Esophagus squamous epithelium (tissue), 4 donors: ENCODE data around the genes SLC25A41, PNPLA6 and RETN.

GRCh38 chr19:6433677-6433907 is at the start of gene SLC25A41:
Gene SLC25A41 (minus strand): TSS chr19:6433763.
- PRO-cap, result no peak
- RAMPAGE, long total RNA, 4 experiments, result no peak in any of the 4 experiments

DNA sequence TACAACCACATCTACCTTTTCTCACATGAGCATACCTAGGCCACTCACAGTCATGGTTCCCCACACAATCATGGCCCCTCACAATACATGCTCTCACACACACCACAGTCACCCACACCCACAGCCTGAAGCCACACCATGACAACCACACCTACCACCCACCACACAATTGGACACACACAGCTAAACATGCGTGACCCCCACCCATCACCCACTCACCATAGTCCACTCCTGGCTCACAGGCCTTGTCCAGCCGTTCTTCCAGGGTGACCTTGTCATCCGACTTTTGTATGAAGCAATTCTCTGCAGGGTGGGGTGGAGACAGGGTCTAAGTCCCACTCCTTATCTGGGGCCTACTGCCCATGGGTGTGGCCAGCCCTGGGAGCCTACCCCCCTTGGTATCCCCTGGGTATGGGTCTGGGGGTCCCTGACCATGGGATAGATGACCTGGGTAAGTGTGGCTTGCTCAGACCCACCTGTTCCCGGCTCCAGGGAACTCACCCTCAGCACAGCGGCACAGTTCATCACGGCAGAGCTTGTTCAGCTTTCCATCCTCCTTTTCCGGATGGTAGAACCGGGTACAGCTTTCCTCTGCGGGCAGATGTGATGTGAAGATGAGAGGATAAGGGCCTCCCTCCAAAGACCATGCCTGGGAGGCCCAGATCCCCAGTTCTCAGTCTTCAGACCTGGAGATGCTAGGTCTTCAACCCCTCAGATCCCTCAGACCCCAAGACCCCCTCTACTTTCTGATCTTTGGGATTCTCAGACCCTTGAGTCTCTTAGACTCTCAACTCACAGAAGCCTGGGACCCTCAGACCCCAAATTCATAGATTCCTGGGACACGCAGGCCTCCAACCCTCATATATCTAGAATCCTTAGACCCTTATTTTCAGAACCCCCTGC is 9.2 kb upstream of the TNFSF14 start:
- PRO-cap, result no peak
- RAMPAGE, long total RNA, 4 experiments, result start-site peak on the minus strand in 1 of 4 experiments, centred at positions 267 to 522 of the sequence, 106 to 161 reads per replicate

DNA sequence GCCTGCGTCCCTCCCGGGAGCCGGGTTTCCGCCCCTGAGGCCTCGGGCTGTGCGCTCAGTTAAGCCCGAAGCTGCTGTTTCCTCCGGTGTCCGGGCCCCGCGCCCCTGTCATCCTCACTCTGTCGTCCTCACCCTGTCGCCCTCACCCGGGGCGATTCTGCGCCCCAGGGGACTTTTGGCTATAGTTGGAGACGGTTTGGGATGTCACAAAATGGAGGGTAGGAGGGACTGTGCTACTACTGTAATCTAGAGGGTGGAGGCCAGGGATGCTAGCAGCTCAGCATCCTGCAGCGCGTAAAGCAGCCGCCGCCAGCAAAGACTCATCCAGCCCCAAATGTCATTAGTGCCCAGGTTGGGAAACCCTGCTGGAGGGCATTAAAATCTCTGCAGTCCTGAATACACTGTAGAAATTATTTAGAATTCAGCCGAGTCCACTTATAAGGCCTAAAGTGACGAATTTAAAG is 338 bp downstream of the ZNF557 start:
- PRO-cap, result no peak
- RAMPAGE, long total RNA, 4 experiments, result no peak in any of the 4 experiments

- PRO-cap, result no peak
- RAMPAGE, long total RNA, 4 experiments, result no peak in any of the 4 experiments
These were observed 90.0 kb downstream of the ZNF557 start for GRCh38 chr19:7159406-7160025.

DNA sequence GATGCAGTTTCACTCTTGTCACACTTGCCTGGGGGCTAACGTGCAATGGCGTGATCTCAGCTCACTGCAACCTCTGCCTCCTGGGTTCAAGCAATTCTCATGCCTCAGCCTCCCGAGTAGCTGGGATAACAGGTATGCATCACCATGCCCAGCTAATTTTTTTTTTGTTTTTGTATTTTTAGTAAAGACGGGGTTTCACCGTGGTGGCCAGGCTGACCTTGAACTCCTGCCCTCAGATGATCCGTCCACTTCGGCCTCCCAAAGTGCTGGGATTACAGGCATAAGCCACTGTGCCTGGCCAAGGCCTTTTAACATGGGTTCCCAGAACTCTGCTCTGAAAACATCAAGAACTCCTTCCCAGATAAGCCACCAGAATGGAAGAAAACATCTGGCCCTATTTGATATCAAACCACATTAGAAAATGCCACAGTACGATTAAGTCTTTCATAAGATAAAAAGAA is 112.1 kb downstream of the ZNF557 start:
- PRO-cap, result no peak
- RAMPAGE, long total RNA, 4 experiments, result no peak in any of the 4 experiments

GRCh38 chr19:7197714-7198675 is 96.2 kb downstream of the INSR start:
- PRO-cap, result bidirectional peak, plus-strand start at chr19:7198310, minus-strand start at chr19:7198076
- RAMPAGE, long total RNA, 4 experiments, result no peak in any of the 4 experiments

GRCh38 chr19:7255497-7256011 is 38.7 kb downstream of the INSR start:
- PRO-cap, result no peak
- RAMPAGE, long total RNA, 4 experiments, result no peak in any of the 4 experiments

DNA sequence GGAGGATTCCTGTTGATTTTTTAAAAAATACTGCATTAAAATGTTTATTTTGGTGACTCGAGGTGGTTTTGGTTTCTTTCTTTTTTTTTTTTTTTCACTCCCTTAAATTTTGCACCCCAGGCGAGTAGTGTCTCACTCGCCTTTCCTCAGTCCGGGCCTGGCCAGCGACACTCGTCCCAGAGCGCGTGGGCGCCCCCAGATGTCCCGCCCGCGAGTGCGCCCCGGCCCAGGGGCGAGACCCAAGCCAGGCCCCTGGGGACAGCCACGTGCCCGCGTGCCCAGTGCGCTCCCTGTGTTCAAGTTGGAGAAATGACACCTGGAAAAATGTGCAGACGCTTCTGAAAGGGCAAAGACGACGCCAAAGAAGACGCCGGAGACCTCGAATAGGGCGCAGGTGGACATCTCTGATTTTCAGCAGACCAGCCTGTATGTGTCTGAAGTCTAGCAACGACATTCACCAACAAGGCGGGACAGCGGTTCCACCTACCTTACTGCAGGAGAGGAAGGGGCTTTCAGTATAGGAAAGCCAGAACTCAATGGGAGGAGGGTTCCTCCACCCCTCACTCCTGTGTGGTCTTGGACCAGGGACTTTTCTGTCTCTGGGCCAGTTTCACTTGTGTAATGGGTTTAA is 608 bp upstream of the INSR start:
- PRO-cap, result no peak
- RAMPAGE, long total RNA, 4 experiments, result no peak in any of the 4 experiments

GRCh38 chr19:7516879-7517367 is 1.0 kb downstream of the ZNF358 start:
- PRO-cap, result no peak
- RAMPAGE, long total RNA, 4 experiments, result no peak in any of the 4 experiments

GRCh38 chr19:7530193-7530901 is 5.2 kb upstream of the PNPLA6 start:
- PRO-cap, result no peak
- RAMPAGE, long total RNA, 4 experiments, result no peak in any of the 4 experiments

GRCh38 chr19:7534994-7536082 is at the start of gene PNPLA6:
Gene PNPLA6 (plus strand): TSS chr19:7535717.
- PRO-cap, result bidirectional peak, plus-strand start at chr19:7535719, minus-strand start at chr19:7535576
- RAMPAGE, long total RNA, 4 experiments, result start-site peak on the plus strand in 3 of 4 experiments, at chr19:7535703-7536014 at its widest, 20 to 84 reads per replicate; start-site peak on the minus strand in 1 of 4 experiments, at chr19:7535540-7535576 at its widest, 5 reads per replicate

- PRO-cap, result no peak
- RAMPAGE, long total RNA, 4 experiments, result no peak in any of the 4 experiments
These were observed 10.4 kb downstream of the CAMSAP3 start for GRCh38 chr19:7605832-7606655.

DNA sequence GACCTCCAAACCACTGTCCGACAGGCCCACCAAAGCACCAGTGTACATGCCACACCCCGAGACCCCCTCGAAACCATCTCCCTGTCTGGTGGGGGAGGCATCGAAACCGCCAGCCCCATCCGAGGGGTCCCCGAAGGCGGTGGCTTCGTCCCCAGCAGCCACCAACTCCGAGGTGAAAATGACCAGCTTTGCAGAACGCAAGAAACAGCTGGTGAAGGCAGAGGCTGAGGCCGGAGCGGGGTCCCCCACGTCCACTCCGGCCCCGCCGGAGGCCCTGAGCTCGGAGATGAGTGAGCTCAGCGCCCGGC is 16.3 kb downstream of the CAMSAP3 start:
- PRO-cap, result no peak
- RAMPAGE, long total RNA, 4 experiments, result no peak in any of the 4 experiments

DNA sequence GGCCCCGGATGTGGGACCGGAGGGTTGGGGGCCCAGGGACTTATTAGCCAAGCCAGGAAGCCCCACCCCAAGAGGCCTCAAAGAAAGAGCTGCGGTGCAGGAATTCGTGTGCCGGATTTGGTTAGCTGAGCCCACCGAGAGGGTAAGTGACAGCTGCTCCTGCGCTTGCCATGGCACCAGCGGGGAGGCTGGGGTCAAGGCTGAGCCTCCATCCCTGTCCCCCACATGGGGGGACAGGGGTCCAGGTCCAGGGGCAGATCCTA is at the start of gene RETN:
Gene RETN (plus strand): TSS at position 70 of the 263 bp plus-strand sequence.
- PRO-cap, result unidirectional peak, plus-strand start at position 80 of the sequence
- RAMPAGE, long total RNA, 4 experiments, result start-site peak on the plus strand in 1 of 4 experiments, centred at position 90 of the sequence, 8 reads per replicate

DNA sequence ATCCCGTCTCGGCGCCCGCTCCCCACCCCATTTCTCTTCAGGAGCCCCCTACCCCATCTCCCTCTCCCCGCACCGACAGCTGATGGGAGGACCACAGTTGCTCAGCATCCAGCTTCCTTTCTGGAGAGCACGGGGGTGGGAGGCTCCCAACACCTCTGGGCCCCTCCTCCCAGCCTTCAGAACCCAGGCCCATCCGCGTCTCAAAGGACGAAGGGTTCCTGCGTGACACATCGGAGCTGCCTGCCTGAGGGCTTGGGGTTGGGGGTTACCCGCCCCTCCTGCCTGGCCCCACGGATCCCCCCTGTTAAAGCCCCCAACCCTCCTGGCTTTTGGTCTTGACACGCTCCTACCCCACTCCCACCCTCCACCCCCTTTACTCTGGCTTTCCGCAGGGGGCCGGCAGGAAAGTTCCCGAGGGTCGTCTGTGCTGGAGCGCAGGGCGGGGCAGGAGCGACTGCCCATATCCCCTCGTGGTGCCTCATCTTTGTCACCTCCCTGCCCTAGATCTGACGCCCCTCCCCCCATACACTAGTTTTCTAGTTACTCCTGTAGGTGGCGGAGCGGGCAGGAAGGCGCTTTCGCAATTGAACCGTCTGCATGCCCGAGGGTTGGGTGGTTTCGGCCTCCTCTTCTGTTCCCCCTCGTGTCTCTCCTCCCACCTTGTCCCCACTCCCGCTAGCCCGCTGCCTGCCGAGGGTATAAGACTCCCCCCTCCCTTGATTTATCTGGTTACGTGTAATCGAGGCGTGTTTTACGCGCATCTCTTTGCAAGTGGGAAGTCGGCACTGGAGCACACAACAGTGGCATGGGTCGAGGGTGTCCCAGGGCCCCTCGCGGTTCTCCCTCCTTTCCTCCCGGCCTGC is 929 bp downstream of the TRAPPC5 start:
- PRO-cap, result unidirectional peak, minus-strand start at position 122 of the sequence; unidirectional peak, minus-strand start at position 508 of the sequence
- RAMPAGE, long total RNA, 4 experiments, result no peak in any of the 4 experiments

GRCh38 chr19:7739806-7740604 is 7.3 kb downstream of the CD209 start:
- PRO-cap, result unidirectional peak, plus-strand start at chr19:7740432
- RAMPAGE, long total RNA, 4 experiments, result start-site peak on the minus strand in 1 of 4 experiments, at chr19:7740327-7740586 at its widest, 5 reads per replicate

GRCh38 chr19:7787060-7787715 is 24.1 kb downstream of the CLEC4M start:
- PRO-cap, result bidirectional peak, plus-strand start at chr19:7787461, minus-strand start at chr19:7787342
- RAMPAGE, long total RNA, 4 experiments, result no peak in any of the 4 experiments

- PRO-cap, result no peak
- RAMPAGE, long total RNA, 4 experiments, result no peak in any of the 4 experiments
These were observed 24.8 kb downstream of the CLEC4M start for GRCh38 chr19:7787808-7788288.

GRCh38 chr19:7917400-7918315 is 2.5 kb upstream of the SNAPC2 start:
- PRO-cap, result no peak
- RAMPAGE, long total RNA, 4 experiments, result no peak in any of the 4 experiments

- PRO-cap, result no peak
- RAMPAGE, long total RNA, 4 experiments, result no peak in any of the 4 experiments
These were observed 986 bp upstream of the CTXN1 start for GRCh38 chr19:7926826-7927416.